H9 (cell line): Measurements from ENCODE around the genes MUS81, FIBP, C11orf68 and CST6.

GRCh38 chr11:65505727-65506453 lies 19.0 kb upstream of the SCYL1 start:
- PRO-cap = no peak

DNA sequence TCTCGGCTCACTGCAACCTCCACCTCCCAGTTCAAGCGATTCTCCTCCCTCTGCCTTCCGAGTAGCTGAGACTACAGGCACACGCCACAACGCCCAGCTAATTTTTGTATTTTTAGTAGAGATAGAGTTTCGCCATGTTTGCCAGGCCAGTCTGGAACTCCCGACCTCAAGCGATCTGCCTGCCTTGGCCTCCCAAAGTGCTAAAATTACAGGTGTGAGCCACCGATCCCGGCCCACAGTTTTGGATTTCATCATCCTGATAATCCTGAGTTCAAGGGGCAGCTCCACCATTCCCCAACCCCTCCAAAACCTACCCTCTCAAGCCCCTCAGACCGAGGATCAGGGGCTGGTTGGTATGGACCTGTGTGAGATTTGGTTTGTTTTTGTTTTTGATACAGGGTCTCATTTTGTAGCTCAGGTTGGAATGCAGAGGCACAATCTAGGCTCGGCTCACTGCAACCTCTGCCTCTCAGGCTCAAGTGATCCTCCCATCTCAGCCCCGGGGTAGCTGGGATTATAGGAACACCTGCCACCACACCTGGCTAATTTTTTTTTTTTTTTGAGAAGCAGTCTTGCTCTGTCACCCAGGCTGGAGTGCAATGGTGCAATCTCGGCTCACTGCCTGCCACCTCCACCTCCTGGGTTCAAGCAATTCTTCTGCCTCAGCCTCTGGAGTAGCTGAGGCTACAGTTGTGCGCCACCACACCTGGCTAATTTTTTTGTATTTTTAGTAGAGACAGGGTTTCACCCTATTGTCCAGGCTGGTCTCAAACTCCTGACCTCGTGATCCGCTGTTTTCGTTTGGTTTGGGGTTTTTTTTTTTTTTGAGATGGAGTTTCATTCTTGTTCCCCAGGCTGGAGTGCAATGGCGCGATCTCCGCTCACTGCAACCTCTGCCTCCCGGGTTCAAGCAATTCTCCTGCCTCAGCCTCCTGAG lies 15.4 kb upstream of the SCYL1 start:
- PRO-cap = no peak

DNA sequence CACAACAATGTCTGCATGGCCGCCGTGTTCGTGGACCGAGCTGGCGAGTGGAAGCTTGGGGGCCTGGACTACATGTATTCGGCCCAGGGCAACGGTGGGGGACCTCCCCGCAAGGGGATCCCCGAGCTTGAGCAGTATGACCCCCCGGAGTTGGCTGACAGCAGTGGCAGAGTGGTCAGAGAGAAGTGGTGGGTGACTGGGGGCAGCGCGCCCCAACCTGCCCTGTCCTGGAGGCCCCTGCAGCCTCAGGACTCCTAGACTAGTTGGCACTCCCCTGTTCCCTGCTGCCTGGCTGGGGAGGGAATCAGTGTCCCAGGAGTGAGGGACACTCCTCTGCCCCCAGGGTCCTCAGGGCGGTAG lies 1.3 kb downstream of the SCYL1 start:
- PRO-cap = no peak

DNA sequence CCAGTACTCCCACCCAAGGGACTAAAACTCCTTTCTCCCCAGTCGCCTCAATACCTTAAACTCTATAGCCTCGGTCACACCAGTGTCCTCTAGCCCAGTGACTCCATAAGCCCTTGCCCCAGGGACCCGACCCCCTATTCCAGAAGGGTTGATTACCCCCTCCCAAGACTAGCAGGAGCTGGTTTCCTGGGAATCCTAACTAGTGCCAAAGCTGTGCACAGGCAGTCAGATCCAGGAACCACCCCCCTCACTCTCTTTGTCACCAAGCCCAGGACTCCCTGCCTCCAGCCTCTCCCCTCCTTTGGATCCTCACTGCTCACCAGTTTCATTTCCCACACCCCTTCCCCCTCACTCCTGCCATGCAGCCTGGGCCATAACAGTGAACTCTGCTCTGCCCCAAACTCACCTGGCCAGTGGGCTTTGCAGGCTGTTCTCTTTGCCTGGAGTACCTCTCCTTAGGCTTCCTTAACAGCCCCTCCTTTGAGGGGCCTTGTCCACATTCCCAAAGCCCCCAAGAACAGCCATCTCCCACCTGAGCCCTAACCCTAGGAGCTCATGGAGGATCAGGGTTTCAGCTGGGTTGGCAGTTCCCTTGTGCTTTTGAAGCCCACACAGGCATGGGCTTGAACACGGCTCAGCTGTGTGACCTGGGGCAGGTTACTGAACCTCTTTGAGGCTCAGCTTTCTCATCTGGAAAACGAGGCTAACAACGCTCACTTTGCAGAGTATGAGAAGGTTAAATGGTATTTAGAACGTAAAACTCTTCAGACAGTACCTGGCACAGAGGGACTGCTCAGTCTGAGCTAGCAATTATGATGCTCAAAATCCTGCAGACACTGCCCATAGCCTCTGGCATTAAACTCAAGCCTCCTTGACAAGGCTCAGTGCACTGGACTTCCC lies 9.5 kb downstream of the LTBP3 start:
- PRO-cap = no peak

GRCh38 chr11:65588685-65589154 lies 6.9 kb downstream of the KCNK7 start:
- PRO-cap = unidirectional peak, minus-strand start at chr11:65588825

DNA sequence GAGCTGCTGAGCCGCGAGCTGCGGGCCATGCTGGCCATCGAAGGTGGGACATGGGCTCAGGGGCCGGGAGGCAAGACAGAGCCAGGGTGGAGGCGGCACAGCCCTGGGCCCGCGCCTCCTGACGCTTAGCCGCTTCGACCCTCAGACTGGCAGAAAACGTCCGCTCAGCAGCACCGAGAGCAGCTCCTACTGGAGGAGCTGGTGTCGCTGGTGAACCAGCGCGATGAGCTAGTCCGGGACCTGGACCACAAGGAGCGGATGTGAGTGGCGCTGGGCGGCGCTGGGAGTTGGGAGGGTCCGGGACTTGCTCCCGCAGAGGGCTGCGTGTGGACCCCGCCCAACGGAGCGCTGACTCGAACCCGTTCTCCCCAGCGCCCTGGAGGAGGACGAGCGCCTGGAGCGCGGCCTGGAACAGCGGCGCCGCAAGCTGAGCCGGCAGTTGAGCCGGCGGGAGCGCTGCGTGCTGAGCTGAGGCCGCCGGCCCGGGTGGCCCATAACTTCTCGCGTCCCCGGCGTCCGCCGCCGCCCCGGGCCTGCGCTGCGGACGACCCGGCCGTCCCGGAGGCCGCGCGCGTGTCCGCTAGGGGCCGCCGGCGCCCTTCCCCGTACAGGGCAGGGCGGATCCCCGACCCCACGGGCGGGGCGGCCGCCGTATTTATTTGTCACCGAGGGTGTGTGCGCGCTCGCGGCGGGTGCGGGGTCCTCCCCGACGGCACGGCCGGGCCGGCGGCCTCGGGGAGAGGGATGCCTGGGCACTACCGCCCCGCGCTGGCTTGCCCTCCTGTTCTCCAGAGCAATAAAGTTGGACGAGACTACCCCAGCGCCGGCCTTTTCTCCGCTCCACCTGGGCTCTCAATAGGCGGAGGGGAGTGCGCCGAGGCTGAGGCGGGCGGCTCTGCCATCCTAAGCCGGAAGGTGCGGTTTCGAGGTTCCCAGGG lies 3.5 kb downstream of the KCNK7 start:
- PRO-cap = bidirectional peak, plus-strand start at position 152 of the sequence, minus-strand start at position 148 of the sequence; bidirectional peak, plus-strand start at position 438 of the sequence, minus-strand start at position 188 of the sequence

DNA sequence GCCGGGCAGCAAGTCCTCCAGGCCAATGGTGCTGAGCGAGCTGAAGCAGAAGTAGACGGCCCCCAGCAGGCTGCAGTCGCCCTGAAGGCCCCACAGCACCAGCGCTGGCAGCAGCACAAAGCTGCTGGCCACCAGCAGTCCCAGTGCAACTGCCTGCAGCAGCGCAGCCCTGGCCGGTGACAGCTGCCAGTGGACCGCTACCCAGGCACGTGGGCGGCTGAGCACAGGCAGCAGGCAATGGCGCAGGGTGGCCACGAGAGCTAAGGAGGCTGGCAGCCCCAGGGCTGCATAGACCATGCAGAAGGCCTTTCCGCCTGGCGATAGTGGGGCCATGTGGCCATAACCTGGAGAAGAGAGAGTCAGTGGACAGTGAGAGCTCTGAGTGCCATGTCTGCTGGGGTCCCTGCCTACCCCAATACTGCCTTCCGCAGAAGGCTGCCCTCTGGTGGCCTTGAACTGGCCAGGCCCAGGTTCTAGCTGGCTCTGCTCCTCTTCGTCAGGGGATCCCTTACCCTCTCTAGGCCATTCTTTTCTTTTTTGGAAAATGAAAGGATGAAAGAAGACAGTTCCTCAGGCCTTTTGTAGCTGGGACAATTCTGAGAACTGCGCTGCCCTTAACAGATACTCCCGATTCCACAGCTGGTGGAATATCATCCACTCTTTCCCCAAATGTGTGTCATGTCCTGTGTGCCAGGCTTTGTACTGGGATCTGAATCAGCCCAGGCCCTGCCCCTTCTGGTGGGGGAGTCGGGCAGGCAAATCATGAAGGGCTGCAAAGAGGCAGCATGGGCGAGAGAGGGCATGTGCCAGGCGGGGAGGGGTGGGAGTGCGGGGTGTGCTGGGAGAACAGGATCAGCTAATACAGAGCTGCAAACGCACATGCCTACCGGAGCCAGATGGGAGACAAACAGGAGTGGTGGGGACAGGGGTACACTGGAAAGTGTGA lies 1.8 kb downstream of the KCNK7 start:
- PRO-cap = unidirectional peak, minus-strand start at position 420 of the sequence

- PRO-cap = bidirectional peak, plus-strand start at chr11:65607351, minus-strand start at chr11:65606969; bidirectional peak, plus-strand start at chr11:65607509, minus-strand start at chr11:65607515
These were observed 7.2 kb downstream of the MAP3K11 start for GRCh38 chr11:65606455-65607645.

DNA sequence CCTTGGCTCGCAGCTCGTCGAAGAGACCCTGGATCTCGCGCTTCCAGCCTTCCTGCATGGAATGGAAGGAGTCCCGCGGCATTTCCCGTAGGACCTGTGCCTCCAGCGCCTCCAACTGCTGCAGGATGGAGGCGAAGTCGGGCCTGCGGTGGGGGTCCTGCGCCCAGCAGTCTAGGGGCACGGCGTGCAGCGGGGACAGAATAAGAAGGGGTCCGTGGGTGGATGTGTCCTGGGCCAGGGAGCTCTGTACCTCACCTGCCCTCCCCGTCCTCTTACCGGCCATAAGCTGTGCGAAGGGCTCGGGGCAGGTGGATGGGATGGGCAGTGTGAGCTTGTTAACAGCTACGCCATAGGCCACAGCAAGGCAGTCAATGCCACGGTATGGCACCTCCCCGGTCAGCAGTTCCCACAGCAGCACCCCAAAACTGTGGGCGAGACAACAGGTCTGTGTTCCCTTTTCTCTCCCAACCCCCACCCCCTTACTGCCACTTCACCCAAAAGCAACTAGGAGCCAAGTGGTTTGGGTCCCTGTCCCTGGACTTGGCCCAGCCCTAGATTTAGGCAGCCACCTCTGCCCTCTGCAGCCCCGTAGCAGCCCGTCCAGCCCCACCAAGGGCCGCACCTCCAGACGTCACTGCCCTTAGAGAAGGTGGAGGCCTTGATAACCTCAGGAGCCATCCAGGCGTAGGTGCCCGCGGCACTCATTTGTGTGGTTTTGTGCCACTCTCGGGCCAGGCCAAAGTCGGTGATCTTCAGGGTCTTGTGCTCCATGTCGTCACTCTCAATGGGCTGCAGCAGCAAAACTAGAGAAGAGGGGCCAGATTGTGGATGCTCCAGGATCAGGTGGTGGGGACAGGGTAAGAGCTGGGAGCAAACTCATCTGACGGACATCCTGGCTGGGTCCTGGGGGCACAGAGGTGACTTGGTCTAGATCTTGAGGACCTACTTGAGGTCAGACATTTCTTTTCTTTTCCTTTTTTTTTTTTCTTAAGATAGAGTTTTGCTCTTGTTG lies 6.1 kb downstream of the MAP3K11 start:
- PRO-cap = no peak

DNA sequence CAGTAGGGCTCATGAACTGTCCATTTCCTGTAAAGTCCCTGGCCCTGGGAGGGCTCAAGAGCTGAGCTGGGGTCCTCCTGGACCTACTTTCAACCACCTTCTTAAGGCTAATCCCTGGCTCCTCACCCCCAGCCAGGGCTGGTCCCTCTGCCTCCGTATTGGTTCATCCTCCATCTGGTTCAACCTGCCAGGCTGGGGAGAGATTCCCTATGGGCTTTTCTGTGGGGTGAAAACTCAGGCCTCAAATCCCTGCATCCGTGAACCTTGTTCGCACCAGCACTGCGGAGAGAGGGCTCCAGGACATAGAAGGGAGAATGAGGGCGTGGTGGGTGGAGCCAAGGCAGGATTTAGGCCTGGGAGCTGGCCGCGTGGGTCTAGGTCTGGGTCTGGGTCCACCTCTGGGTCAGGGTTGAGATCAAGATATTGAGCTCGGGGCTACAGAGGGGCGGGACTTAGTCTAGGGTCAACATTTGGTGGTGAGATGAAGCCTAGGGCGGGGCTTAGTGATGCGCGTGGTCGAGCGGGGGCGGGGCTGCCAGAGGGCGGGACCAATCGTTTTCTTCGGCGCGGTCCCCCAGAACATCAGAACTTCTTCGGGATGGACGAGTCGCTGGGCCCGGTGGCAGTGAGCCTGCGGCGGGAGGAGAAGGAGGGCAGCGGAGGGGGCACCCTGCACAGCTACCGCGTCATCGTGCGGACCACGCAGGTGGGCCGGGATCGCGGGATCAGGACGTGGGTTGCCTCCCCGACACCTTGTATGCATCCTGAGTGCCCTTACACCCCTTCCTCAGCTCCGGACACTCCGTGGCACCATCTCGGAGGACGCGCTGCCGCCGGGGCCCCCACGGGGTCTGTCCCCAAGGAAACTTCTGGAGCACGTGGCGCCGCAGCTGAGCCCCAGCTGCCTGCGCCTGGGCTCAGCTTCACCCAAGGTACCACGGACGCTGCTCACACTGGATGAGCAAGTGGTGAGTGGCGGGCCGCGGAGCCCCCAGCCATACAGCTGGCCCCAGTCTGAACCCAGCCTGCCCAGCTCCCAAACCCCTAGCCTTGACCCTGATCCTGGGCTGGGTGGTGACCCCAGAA lies 4.1 kb downstream of the SIPA1 start:
- PRO-cap = bidirectional peak, plus-strand start at position 585 of the sequence, minus-strand start at position 454 of the sequence

DNA sequence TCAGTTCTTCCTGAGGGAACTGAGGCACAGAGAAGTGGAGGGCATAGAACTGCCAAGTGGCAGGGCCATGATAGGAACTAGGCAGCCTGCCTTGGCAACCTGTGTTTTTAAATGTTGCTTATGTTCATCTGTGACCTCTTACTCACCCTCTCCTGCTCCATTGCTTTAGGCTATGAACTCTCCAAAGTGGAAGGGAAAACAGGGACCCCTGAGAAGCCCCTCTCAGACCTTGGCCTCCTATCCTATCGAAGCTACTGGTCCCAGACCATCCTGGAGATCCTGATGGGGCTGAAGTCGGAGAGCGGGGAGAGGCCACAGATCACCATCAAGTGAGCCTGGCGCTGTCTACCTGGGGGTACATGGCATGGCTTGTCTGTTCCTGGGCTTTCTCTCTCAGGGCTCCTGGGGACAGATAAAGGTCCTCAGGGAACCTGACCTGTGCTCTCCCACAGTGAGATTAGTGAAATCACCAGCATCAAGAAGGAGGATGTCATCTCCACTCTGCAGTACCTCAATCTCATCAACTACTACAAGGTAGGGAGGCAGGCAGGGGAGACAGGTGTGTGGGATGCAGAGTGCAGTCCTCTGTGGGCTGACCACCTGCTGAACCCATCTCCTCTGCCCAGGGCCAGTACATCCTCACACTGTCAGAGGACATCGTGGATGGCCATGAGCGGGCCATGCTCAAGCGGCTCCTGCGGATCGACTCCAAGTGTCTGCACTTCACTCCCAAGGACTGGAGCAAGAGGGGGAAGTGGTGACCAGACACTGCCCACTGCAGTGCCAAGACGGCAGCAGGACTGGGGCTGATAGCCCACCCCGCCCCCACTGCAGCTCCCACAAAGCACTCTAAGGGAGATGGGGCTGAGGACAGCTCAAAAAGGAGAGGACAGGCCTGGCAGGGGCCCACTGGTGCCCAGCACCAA lies 1.9 kb downstream of the RNASEH2C start:
- PRO-cap = no peak

DNA sequence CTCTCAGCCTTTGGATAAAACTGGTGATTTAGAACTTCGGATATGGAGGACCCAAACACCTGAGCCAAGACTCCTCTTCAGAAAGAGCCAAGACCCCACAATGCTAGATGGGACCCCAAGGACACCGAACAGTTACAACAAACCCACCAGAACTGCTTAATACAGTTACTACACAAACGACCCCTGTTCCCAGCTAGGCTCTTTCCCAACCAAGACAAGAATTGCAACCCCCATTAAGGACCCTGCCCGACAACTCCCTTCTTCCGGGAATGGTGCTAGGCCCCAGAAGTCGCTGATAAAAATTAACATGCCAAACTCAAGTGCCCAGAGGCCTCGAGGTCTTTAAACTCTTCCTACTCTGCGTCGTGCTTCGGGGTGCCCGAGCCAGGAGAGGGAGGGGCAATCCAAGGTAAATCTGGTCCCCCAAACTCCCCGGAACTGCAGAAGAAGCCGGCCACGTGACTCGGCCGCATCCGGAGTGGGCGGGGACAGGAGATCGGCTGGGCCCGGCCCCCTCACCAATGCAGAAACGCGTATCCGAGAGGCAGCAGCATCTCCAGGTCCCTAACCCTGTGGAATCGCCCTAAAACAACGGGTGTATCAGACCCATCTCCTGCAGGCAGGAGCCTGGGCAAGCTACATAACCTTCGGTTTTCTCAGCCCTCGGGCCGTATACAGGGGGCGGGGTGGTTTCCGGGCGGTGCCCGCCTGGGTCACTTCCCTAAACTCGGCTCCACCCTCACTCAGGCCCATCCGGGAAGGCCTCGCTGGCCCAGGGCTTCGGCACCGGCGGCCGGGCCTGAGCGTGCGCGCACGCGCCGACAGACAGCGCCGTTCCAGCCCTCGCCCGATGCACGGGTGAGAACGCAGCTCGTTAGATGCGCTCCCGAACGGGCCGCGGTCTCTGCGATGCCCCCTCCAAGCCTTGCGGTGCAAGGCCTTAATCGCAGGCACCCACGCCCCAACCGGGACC lies 1.1 kb downstream of the CFL1 start:
- PRO-cap = bidirectional peak, plus-strand start at position 528 of the sequence, minus-strand start at position 615 of the sequence

GRCh38 chr11:65859892-65860929 lies at the start of gene MUS81:
MUS81 (plus strand) TSS chr11:65860433.
- PRO-cap = bidirectional peak, plus-strand start at chr11:65859614, minus-strand start at chr11:65860305; bidirectional peak, plus-strand start at chr11:65860817, minus-strand start at chr11:65860816

- PRO-cap = bidirectional peak, plus-strand start at chr11:65888005, minus-strand start at chr11:65888134; bidirectional peak, plus-strand start at chr11:65888676, minus-strand start at chr11:65888471
These were observed at the start of gene FIBP for GRCh38 chr11:65887576-65888843. FIBP (minus strand) TSS chr11:65888471.

DNA sequence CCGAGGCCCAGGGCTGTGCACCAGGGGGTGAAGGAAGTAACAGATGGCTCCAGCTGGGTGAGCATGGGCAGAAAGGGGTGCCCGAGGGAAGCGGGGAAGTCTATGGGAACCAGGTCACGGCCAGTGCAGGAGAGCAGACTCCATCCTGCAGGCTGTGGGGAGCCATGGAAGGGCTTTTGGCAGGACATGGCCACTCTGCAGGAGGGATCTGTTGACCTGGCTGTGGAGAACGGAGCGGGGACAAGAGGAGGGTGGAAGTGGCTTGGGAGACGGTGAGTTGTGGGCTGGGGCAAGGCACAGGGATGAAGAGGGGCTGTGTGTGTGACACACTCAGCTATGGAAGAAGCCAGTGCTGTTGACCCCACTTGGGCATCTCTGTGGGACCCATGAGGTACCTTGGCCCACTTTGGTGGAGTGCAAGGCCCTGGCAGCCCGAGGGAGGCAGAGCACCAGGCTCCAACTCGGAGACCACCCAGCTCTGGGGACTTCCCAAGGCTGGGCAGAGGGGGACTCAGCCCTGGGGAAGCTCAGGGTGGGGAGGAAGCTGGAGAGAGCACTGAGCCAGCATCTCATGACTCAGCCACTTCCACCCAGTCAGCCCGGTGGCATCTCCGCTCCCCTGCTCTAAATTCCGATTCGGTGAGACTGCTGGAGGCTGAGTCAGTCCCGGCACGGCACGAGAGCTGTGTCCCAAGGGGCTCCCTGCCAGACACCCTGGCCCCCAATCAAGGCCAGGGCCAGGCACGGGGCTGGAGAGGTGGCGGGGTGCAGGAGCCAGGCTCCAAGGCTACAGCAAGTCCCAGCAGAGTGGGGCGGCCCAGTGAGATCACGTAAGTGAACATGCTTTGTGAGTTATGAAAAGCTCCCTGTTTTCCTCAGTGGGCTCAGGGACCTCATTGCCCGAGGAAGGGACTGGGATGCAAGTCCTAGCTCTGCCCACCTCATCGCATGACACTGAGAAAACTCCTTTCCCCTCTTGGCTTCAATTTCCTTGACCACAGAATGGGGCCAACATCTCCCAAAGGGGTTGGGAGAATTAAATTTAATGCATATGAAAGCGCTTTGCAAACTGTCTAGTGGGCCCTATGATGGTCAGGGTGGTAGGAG lies 3.2 kb downstream of the C11orf68 start:
- PRO-cap = bidirectional peak, plus-strand start at position 728 of the sequence, minus-strand start at position 487 of the sequence

DNA sequence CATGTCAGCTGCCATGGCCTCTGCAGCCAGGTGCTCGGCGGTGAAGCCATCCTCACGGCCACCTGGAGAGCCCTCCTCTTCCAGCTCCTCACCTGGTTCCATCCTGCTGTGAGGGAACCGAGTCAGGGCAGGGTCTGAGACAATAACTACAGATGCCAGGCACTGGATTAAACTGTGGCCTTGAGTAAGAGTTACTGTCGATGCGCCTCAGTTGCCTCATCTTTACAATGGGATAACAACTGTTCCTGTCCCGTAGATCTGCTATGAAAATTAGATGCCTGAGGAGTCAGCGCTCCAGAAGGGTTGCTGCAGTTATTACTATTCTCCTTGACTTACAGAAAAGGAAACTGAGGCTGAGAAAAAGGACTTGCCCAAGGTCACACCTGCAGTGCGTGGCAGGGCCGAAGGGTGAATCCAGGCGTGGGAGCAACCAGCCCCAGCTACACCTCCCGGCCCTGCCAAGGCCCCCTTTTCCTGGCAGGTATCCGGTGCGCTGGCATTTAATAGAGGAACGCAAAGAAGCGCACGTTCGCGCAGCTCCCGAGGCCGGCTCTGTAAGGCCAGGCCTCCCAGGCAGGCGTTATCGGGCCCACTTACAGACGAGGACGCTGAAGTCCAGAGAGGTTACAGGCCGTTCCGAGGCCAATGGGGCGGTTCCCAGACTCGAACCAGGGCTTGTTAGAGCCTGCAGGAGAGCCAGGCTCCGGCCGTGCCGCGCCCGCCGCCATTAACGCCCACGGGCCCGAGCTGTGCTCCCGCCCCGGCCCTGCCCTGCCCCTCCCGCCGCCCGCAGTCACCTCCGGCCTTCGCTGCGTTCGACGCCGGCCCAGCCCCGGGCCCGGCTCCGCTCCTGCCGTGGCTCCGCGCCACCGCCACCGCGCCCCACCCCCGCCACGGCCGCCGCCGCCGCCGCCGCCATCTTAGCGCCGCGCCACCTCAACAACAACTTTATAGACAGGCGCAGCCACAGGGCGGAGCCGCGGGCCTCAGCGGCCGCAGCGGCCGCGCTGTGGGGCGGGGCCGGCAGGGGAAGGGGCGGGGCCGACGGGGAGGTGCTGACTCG lies at the start of gene C11orf68:
Gene C11orf68, minus strand, starts transcription at position 950 of the 1,063 bp plus-strand sequence.
- PRO-cap = bidirectional peak, plus-strand start at position 500 of the sequence, minus-strand start at position 265 of the sequence; unidirectional peak, plus-strand start at position 598 of the sequence; bidirectional peak, plus-strand start outside the sequence, minus-strand start at position 922 of the sequence

- PRO-cap = bidirectional peak, plus-strand start at chr11:65962167, minus-strand start at chr11:65962058
These were observed 368 bp downstream of the SART1 start for GRCh38 chr11:65961839-65962365.

DNA sequence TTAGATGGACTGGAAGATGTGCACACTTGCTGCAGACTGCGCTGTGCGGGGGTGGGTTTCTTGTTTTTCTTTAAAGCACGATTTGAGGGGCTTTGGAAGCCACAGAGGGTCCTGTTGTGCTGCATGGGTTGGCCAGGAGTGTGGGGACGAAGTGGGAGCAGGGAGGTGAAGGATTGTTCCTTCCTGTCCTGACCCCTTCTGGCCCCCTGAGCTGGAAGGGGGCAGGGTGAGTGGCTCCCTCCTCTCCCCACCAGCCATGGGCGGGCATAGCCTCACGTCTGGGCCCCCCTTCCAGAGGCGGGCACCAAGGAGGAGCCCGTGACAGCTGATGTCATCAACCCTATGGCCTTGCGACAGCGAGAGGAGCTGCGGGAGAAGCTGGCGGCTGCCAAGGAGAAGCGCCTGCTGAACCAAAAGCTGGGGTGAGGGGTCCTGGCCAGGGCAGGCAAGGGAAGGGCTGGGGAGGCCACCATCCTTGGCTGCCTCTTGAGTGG lies 3.3 kb downstream of the SART1 start:
- PRO-cap = no peak

GRCh38 chr11:65968057-65969468 lies 7.0 kb downstream of the SART1 start:
- PRO-cap = no peak

- PRO-cap = no peak
These were observed at the start of gene CST6 for GRCh38 chr11:66011642-66012492. CST6 (plus strand) TSS chr11:66012008.